ENCODE measurements around a stretch of chr6.

DNA sequence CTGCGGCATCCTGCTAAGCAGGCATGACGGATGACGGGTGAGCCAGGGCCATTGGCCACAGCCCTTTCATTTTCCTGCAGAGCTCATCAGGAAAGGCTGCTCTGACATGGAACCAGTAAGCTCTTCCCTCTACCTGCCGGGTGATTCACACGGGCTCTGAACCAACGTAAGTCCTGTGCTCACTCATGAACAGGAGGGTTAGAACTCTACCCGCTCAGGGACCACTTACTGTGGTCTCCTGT is 112.6 kb downstream of the DACT2 start:
- RRBS, result no CpG with 5 or more reads among the region's 7 CpGs

- RRBS, result no CpG with 5 or more reads among the region's 26 CpGs
Observed at GRCh38 chr6:168412826-168413199, 28.2 kb upstream of the SMOC2 start.

GRCh38 chr6:168441619-168442604 is 928 bp downstream of the SMOC2 start:
- RRBS, result 17% methylated on average over 43 of the region's 79 CpGs

DNA sequence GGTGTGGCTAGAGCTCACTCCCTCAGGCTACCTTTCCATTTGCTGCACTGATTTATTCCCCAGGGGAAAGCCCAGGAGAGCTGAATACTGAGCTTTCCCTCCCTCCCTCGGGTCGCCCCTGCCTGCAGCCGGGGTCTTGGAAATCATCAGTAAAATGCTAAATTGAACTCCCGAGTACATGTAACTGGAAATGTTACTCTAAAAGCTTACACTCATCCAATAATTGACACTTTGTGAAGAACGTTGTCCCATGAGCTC is 10.0 kb downstream of the SMOC2 start:
- RRBS, result no CpG with 5 or more reads among the region's 5 CpGs

GRCh38 chr6:168530736-168531030 is 89.7 kb downstream of the SMOC2 start:
- RRBS, result no CpG with 5 or more reads among the region's 8 CpGs

- RRBS, result no CpG with 5 or more reads among the region's 14 CpGs
Observed at GRCh38 chr6:168686248-168686745, 245.3 kb downstream of the SMOC2 start.

GRCh38 chr6:168884417-168884899 is 369.2 kb downstream of the THBS2 start:
- RRBS, result 3% methylated on average over 9 of the region's 34 CpGs

- RRBS, result 100% methylated on average over 1 of the region's 12 CpGs
Observed at GRCh38 chr6:168895554-168896054, 358.0 kb downstream of the THBS2 start.

- RRBS, result no CpG with 5 or more reads among the region's 10 CpGs
Observed at GRCh38 chr6:168905466-168906443, 347.9 kb downstream of the THBS2 start.

DNA sequence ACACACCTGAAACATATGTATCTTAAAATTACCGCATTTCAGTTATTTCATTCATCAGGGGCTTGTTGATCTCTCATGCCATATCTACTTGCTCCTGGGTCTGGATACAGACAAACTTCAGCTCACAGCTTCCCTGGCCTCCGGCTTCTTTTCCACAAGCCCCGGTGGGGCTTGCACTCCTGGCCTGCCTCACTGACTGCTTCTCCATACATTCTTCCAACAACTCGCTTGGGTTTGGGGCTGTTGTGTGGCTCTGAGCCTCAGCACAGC is 58.6 kb upstream of the THBS2 start:
- RRBS, result no CpG with 5 or more reads among the region's 4 CpGs

DNA sequence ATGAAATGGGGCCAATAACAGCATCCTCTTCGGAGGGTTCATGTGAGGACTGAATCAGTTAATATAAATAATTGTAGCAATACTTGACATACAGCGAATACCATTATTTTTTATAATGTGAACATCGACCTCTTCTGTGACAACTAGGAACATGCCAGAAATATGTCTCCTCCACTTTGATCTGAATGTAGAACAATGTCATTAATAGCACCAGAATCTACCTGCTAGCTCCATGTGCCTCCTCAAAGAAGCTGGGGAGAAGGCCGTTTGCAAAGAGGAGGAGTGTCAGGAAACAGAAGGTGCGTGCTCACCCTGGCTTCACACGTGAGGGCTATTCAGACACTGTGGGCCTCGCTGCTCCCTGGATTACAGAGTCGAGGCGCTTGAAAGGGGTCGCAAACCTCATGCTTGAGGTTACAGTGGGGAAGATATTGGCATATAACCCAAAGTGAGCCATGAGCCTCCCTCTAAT is 214.7 kb downstream of the WDR27 start:
- RRBS, result no CpG with 5 or more reads among the region's 10 CpGs

GRCh38 chr6:169703535-169704182 is 1.7 kb downstream of the C6orf120 start:
- RRBS, result no CpG with 5 or more reads among the region's 5 CpGs

DNA sequence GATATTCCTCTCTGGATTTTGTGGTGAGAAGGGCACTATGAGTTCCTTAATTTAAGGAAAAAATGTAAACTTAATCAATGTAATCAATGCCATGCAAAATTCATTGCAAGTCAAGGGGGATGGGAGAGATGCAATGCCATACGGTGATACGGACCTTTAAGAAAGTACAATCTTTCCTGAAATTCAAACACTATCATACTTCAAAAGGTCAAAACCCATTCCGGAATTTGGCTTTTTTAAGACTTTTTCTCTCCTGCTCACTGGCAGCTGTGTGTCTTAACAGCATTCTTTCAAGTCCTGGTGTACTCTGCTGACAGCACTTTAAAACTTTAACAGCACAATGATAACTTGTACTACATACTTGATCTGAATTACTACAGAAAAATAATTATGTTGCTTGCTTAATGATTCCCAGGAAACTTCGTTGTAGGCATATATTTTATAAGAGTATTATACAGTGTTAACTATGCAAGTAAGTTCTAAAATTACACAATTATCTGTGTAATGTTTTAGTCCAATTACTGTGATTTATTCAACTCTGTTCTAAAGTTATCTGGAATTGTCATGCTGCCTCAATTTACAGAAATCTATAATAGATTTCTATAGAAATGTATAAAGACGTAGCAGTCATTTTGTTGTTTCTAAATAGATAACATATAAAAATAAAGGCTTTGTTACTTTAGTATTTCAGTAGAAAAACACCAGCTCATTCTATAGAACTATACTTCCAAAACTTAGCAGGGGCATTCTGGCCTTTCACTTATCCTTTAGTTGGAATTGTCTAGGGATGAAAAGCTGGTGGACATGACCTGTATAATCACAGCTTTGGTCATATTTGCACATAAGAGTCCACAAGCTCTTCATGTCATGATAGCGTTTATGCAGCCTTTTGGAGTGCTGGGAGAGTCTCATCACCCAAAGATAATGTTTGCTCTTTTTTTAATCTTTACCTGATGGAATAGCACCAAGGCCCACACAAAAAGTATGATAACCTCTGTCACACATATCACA is 2.6 kb downstream of the C6orf120 start:
- RRBS, result no CpG with 5 or more reads among the region's 6 CpGs

- RRBS, result no CpG with 5 or more reads among the region's 3 CpGs
Observed at GRCh38 chr6:169707225-169708373, 5.7 kb downstream of the C6orf120 start.

DNA sequence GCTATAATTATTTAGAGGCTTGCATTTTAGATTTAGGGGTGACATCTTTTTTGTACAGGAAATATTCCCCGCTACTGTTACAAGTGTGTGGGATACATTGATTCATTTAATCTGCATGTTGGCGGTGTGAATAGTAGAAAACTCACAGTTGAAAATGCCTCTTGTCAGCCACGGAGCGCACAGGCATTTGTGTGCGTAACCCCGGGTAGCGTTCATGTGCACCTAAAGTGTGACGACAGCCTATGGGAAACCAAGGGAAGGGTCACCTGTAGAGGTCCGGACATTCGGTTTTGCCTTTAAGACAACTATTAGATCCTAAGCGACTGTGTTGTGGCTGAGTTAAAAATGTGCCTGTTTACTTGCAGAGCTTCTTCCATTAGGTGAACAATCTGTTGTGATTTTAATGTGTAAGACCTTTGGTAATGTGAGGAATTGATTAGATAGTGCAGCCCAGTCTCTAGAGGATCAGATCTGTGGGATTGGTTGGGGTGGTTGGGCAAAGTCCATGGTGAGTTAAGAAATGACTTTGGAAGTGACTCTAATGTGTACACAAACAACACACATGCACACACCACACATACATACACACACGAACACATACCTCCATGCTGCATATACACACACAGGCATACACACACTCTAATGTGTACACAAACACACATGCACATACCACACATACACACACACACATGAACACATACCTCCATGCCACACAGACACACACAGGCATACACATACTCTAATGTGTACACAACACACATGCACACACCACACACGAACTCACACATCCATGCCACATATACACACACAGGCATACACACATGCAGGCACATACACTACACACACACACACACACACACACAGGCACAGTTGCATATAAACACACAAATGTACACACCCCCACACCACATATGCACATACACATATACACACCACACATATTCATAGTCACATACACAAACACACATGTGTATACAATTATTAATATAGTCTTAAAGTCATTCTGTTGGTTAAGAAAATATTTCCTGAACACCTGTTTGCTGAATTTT is 15.8 kb downstream of the ERMARD start:
- RRBS, result 98% methylated on average over 4 of the region's 13 CpGs

DNA sequence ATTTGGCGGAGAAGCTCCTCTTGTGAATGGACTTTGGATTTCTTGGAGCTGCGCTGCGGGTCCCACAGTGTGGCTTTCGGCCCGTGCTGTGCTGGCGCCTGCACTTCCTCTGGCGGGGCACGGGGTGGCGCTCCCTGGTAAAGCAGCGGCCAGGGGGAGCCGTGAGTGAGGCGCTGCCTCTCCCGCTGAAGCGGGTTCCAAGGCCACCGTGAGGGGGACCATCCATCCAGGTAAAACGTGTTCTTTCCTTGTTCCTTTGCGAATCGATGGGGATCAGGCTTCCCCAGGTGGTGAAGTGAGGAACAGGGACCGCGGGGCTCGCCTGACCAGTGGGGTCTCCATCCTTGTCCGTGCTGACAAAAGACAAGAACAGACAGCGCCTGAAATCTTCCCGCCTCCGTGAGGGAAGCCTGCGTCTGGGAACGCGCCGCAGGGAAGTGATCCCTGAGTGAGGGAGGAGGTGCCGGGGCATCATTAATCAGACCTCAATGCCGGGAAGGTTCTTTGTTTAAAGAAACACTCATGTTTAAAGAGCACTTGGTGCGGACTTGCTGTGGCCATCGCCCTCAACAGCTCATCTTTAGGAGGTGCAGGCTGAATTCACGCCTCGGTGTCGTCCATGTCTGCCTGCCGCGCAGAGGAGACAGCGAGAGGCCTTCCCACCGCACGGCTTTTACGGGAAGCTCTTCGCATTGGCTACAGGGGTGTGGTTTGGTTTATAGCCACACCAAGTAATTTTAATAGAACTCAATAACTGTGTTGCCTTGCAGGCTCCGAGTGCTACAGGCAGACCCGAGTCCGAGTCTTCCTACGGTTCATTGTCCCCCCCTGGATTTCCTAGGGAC is 39.0 kb downstream of the ERMARD start:
- RRBS, result no CpG with 5 or more reads among the region's 47 CpGs

GRCh38 chr6:170023607-170024159 is 267.2 kb downstream of the DLL1 start:
- RRBS, result 95% methylated on average over 5 of the region's 37 CpGs

DNA sequence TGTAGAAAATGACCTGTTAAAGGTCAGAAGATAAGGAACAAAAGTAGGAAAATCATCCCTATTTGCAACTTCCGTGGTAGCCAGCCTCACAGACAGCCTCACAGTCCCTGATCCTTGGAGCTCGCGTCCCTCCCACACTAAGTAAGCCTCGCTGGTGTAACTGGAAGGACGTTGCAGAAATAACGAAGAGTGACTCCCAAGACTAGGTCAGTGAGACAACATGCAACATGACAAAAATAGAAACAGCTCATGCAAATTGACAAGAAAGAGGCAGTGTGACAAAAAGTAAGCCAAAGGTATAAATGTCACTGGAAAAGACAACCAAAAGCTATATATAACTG is 164.4 kb downstream of the DLL1 start:
- RRBS, result no CpG with 5 or more reads among the region's 6 CpGs

DNA sequence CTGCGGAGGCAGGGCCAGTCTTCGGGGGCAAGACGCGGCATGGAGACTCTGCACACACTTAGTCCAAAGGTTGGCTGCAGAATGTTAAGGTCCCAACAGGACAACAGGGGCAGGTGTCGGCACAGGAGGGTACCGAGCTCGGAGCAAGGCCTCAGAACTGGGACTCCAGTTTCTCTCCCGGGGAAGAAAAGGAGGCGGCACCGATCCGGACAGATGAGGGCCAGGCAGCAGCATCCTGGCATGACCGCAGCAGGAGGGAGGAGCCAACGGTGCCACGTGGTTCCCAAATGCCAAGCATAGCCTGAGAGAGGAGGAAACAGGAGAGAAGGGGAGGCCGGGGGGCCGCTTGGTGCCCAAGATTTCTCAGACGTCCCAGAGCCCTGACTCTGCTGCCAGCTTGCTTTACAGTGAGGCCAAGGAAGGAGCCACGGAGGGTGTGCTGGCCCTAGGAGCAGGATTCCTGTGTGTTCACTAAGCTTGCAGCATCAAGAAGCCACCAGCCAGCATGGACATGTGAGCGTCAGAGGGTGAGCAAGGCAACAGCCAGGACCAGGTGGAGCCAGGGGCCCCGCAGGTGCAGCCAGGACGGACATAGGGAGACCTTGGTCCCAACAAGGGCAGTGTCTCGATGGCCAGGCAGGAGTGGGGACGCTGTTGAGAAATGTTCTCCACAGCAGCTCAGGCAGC is 143.9 kb downstream of the DLL1 start:
- RRBS, result no CpG with 5 or more reads among the region's 23 CpGs

GRCh38 chr6:170165169-170166001 is 125.5 kb downstream of the DLL1 start:
- RRBS, result no CpG with 5 or more reads among the region's 26 CpGs

All from OVCAR3 (cell line).